HCT116 (cell line): ENCODE measurements around the gene EPC1.

DNA sequence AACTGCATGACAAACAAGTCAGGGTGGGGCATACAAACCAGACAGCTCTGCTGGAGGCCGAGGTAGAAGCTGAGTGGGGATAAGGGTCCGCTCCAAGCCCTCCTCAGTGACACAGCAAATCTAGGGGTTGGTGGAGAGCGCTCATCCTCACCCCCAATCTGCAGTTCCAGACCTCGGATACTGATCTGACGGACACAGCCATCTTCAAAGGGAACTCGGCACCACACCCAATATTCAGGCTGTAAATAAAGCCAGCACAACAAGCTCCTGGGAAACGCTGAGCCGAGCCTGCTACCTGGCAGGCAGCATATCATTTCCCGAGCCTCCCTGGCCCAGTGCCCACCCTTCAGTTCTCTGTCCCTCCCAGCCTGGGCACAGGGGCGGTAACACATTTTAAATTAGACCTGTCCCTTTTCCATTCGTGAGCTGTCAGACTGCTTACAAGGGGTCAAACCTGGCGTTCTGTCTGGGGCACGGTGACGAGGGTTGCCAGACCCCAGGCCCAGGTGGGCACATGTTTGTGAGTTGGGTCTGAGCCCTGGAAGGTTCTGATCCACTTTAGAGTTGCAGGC lies 250.5 kb downstream of the ARHGAP12 start:
- RRBS, result no CpG with 5 or more reads among the region's 14 CpGs

DNA sequence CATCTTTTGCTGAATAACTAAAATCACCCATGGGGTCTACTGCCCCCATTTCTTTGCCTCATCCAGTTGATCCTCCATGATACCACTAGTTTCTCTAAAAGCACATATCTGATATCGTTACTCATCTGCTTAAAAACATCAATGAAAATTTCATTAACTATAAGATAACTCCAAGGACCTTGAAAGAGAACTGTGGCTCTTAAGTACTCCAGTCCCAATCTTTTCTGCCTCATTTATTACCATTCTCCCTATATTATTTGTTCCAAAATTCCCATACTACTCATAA lies 56.1 kb downstream of the ARHGAP12 start:
- RRBS, result no CpG with 5 or more reads among the region's 1 CpG

DNA sequence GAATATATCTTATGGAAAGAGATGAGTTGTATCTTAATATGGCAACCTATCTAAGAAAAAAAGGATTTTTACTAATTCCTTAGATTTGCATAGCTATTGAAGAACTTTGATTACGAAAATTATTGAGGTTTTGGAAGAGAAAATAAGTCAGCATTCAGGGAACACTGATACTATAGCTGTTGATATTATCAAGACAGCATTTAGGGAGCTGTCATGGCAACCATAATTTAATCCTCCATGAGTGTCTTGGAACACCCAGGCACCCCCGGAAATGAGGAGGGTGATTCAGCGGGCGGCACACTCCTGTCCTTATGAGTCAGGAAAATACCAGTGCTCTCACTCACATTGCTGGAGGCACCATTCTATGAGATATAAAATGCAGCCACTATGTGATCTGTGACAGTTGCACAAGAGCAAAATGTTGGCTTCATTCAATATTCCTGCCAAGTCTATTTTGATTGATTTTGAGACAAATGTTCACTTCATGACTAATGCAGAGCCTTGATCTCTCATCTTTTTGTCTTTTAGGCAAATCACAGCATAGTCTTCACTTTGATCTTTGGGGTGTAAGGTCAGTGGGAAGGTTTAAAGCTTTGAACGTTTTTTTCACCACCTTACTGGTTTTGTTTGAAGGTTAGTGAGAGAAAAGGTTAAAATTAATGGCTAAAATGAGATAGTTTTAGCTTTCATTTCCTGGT lies 12.2 kb upstream of the ARHGAP12 start:
- RRBS, result no CpG with 5 or more reads among the region's 5 CpGs

DNA sequence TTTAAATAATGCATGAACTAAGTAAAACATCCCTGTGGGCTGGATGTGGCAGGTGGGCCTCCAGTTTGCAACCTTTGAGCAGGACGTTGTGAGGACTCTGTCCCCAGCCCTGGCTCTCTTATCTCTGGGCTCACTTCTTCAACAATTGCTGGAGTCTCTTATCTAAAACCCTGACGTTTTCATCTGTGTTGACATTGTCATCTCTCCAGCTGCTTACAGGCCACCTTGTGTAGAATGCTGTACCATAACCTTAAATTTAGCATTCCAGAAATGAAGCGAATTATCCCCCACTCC lies 3.2 kb upstream of the KIF5B start:
- RRBS, result no CpG with 5 or more reads among the region's 3 CpGs

DNA sequence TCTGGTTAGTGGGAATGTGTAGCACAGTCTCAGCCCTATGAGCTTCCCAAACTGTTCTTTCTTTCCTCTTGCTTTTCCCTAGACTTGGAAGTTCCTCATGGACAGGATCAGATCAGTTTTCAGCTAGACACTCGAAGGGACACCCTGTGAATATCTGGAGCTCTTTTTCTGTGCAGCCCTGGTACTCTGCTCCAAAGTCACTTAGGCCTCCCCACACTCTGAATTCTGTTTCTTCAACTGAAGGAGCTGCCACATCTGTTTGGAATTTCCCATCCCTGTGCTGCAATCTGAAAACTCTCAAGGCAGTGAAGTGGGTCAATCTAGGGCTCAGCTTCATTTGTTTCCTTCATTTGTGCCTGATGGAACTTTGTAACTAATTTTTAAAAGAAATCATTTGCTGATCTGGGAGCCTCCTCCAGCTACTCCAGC lies 9.7 kb downstream of the EPC1 start:
- RRBS, result no CpG with 5 or more reads among the region's 1 CpG

- RRBS, result under 1% methylated on average over 16 of the region's 59 CpGs
These were observed 861 bp downstream of the EPC1 start for GRCh38 chr10:32345834-32346759.

- RRBS, result 2% methylated on average over 43 of the region's 123 CpGs
These were observed at the start of gene EPC1 for GRCh38 chr10:32346760-32347920. EPC1 (minus strand) TSS chr10:32347158.

DNA sequence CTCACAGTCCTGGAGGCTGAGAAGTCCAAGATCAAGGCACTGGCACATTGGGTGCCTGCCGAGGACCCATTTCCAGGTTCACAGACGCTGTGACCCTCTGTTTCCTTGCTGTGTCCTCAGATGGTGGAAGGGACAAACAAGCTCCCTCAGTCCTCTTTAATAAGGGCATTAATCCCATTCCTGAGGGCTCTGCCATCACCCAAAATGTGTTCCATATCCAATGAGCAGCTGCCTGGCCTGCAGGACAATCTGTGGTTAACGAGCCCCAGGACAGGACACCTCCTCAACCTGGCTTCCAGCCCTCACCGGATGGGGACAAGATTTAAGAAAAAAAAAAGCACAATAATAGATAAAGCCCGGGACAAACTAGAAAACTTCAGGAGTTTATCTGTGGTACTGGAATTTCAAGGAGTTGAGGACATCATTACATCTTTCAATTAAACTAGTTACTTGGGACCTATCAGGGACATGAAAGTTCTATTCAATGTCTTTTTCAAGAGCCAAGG lies 67.4 kb downstream of the ITGB1 start:
- RRBS, result no CpG with 5 or more reads among the region's 5 CpGs

DNA sequence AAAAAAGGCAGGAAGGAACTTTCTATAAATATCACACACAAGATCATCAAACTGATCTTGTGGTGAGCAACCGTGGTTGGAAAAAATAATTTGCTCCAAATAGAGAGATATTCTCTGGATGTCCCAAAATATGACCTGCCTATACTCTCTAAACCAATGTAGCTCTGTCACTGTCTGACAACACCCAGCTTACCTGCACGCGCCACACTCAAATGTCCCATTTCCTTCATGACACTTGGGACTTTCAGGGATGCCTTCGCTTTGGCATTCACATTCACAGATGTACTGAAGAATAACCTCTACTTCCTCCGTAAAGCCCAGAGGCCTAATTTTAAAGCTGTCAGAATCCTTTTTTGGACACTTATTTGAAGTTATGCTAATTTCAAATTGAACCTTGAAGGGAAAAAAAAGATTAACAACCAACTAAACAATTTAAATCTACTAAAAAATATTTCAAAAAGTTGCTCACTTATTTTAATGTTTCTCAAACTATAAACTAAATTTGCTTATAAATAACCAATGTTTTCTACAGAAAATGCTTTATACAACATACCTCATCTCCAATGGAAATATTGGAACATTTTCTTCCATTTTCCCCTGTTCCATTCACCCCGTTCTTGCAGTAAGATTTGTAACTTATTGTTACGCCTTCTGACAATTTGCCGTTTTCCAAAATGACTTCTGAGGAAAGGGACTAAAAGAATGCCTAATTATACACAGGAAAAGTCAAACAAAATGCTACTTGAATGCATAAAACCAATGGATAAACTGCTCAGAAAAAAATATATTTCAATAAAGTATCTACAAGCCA lies 38.1 kb downstream of the ITGB1 start:
- RRBS, result no CpG with 5 or more reads among the region's 8 CpGs

- RRBS, result no CpG with 5 or more reads among the region's 2 CpGs
These were observed 34.1 kb downstream of the ITGB1 start for GRCh38 chr10:32923812-32924409.

GRCh38 chr10:32937800-32938460 lies 20.1 kb downstream of the ITGB1 start:
- RRBS, result no CpG with 5 or more reads among the region's 5 CpGs

DNA sequence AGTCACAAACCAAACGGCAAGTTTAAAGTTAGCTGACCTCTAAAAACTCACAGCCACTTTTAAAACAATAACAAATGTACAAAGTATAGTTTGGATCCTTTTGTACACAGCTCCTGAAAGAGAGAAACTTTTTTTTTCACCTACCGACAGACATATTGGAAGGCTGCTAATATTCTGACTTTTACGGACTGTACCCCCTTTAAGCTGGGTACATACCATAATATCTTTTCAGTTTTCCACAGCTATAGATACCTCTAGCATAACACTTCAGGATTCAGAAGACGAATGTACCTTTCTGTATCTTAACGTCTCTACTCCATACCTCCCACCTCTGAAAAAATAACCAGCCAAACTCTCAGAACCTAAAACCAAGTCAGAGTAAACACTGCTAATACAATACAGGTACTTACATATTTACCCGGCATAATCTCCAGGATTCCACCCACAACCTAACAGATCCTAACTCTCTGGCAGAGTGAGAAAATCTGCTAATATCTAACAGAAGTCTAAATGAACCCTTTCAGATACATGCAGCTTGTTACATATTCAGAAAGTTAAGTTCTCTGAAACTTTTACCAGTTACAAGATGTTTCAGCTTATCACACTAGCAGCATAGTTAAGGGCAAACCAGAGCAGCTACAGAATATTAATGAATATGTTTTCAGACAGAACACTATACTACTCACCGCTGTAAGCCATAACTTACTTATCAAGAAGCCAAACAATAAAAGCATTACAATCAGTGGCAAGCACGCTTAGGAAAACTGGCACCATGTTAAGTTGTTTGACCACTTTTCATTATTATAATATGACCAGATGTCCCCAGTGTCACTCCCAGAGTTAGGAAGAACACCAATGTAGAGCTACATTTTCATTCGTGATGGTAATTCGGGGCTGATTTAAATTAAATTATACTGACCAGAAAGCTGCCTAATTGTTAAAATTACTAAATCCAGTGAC lies 2.9 kb downstream of the ITGB1 start:
- RRBS, result no CpG with 5 or more reads among the region's 10 CpGs

- RRBS, result no CpG with 5 or more reads among the region's 9 CpGs
These were observed 1.8 kb downstream of the ITGB1 start for GRCh38 chr10:32956057-32956740.

- RRBS, result 1% methylated on average over 43 of the region's 54 CpGs
These were observed 747 bp downstream of the ITGB1 start for GRCh38 chr10:32957148-32957818.

DNA sequence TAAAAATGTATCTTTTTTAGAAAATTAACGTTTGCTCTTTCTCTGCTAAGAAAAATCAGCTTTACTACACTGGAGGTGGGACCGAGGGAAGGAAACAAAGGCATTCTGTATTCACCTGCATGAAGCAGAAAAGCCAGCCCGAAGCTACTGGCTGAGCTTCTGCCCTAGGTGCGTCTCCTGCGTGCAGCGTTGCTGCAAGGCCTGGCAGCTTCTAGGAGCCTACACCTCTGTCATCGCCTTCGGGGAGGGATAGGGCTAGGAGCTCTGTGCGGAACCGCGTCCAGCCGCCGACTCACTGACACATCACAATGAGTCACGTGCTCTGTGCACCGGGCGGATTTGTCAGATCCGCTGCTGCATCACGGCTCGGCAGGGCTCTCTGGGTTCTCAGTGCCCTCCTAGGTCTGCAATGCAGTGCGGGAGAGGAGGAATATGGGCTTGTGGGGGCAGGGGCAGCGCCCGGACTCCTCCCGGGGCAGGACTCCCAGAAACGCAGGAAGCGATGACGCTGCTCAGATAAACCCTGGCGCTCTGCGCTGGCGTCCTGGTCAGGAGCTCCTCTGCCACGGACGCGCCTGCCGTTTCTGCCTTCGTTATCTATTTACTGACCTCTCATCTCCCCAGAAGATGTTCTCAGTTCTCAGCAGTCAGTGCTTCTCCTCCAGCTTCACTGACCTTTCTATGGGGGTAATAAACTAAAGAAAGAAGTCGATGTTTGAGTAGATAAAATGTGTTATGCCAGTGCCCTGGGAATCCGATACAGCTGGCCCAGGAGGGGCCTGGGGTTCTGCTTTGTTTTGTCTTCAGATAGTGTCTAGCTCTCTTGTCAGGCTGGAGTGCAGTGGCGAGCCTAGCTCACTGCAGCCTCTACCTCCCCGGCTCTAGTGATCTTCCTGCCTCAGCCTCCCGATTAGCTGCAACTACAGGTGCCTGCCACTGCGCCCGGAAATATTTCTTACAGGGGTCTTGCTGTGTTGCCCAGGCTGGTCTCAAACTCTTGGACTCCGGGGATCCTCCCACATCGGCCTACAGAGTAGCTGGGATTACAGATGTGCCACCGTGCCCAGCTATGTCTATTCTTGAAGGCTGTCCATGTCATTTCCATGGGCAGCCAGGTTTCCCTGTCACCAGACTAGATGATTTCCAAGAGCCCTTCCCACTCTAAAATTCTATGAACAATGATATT lies 22.7 kb upstream of the ITGB1 start:
- RRBS, result 86% methylated on average over 1 of the region's 44 CpGs

GRCh38 chr10:33009823-33010598 lies 52.0 kb upstream of the ITGB1 start:
- RRBS, result no CpG with 5 or more reads among the region's 13 CpGs

DNA sequence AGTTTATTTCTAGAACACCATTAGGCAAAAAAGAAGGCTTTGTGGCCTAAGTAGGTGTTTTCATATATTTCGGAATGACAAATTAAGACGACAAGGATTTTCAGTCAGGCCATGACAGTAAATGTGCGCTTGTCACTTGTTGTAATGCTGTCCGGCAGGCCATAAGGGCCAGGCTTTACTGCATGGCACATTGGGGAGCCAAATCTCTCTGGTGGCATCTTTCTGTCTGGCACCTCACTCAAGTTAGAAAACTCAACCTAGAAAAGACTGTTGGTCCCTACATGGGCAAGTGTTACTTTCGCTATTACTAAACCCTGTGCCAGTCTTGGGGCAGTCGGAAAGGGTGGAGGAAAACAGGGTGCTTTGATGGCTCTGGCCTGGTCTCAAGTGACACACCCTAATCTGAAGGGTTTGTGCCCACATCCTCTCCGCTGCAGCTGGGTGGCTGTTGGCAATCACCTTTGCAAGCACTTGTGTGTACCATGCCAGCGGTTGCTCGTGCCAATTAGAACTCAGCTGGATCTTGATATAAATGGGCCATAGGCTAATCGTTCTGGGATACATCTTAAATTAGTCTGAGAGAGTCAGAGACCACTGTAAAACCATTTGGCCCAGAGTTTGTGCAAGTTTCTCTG lies 159.7 kb upstream of the ITGB1 start:
- RRBS, result no CpG with 5 or more reads among the region's 10 CpGs

DNA sequence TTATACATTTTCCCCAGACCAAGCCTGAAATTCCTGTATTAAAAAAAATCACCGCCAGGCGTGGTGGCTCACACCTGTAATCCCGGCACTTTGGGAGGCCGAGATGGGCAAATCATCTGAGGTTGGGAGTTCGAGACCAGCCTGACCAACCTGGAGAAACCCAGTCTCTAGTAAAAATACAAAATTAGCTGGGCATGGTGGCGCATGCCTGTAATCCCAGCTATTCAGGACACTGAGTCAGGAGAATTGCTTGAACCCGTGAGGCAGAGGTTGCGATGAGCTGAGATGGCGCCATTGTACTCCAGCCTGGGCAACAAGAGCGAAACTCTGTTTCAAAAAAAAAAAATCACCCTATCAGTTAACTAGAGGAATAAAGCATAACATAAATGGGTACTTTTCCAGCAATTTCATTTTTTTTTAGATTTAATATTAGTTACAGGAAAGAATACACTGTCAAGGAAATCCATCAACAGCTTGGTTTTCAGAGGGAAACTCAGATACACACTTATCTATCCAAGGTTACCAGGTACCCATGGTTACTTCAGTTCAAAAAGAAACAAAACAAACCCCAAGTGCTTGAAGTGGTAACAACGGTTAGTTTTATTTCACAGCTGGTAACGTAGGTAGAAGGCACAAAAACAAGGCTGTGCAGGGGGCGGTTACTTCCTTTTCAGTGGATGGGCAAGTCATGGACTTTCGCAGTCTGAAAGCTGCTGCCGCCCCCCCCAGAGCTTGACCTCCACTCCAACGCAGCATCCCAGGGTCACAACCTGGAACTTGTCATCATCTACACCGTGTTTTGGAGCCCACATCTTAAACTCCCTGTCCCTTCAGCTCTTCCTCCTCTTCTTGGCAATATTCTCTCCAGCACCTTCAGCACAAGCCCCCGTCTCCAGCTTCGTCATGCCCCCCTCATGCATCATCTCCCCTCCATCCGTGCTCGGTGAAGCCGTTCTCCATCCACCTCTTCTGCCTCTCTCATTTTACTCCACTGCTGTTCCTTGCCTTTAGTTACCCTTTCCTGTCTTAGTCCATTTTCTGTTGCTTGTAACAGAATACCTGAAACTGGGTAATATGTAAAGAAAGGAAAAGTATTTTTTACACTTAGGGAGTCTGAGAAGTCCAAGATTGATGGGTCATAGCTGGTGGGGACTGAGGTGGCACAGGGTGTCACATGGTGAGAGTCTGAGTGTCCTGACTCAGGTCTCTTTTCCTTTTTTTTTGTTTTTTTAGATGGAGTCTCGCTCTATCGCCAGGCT lies 181.1 kb upstream of the ITGB1 start:
- RRBS, result no CpG with 5 or more reads among the region's 24 CpGs

- RRBS, result no CpG with 5 or more reads among the region's 6 CpGs
These were observed 183.6 kb downstream of the NRP1 start for GRCh38 chr10:33150786-33151409.

DNA sequence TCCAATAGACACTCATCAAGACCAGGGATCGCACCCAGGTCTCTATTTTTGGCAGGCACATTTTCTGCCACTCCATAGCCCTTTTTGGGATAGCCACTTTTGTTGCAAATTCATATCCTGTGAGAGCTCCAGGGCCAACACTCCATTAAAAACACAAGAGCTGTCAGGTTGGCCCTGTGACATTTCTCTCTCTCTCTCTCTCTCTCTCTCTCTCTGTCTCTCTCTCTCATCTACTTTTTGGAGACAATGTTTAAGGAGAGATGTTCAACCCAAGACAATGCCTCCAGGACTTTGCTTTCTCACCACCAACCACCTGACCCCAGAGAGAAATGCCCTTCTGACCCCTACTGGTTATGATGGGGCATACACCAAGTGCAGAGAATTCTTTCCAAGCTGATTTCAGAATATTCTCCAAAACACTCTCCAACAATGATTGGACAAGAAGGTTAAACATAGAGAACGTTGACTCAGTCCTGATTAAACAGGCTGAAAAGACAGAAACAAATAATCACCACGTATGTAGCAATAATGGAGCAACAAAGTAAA lies 178.7 kb downstream of the NRP1 start:
- RRBS, result no CpG with 5 or more reads among the region's 3 CpGs